Neuron (in vitro differentiated cells): ENCODE measurements around a stretch of chr7.

DNA sequence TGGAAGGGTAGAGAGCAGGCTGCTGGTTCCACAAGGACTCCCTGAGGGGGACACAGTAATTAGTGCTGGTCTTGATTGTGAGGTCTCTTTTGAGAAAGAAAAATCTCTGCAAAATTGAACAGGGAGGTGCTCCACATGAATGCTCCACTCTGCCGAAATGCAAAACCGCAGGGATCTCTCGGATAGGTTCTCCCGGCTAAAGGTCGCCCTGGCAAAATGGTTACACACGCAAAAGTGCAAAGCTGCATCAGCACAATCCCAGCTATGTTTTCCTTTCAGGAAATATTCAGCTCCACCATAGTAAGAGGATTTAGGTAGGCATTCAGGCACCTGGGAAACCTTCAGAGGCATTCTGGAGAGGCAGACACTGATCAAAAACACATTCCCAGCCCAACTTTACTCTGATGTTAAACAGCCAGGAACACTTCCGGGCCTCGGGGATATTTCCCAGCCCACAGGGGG lies 46.3 kb downstream of the TNS3 start:
- PRO-cap, result no peak

- PRO-cap, result no peak
Measured at GRCh38 chr7:47610048-47610564, 28.2 kb upstream of the TNS3 start.

DNA sequence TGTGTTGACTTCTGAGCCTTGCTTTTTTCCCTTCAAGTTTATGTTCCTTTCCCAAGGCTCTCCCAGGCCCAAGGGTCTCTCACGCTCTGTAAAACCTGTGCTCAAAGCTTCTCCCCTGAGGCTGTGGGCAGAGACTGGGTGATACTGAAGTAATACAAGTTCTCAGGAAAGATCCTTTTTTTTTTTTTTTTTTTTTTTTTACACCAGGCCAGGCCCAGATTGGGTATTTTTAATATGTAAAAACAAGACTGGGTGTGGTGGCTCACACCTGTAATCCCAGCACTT lies 88.2 kb upstream of the TNS3 start:
- PRO-cap, result no peak

GRCh38 chr7:47786459-47786848 lies 161.8 kb downstream of the PKD1L1 start:
- PRO-cap, result no peak

GRCh38 chr7:47940316-47941086 lies 7.8 kb downstream of the PKD1L1 start:
- PRO-cap, result no peak

DNA sequence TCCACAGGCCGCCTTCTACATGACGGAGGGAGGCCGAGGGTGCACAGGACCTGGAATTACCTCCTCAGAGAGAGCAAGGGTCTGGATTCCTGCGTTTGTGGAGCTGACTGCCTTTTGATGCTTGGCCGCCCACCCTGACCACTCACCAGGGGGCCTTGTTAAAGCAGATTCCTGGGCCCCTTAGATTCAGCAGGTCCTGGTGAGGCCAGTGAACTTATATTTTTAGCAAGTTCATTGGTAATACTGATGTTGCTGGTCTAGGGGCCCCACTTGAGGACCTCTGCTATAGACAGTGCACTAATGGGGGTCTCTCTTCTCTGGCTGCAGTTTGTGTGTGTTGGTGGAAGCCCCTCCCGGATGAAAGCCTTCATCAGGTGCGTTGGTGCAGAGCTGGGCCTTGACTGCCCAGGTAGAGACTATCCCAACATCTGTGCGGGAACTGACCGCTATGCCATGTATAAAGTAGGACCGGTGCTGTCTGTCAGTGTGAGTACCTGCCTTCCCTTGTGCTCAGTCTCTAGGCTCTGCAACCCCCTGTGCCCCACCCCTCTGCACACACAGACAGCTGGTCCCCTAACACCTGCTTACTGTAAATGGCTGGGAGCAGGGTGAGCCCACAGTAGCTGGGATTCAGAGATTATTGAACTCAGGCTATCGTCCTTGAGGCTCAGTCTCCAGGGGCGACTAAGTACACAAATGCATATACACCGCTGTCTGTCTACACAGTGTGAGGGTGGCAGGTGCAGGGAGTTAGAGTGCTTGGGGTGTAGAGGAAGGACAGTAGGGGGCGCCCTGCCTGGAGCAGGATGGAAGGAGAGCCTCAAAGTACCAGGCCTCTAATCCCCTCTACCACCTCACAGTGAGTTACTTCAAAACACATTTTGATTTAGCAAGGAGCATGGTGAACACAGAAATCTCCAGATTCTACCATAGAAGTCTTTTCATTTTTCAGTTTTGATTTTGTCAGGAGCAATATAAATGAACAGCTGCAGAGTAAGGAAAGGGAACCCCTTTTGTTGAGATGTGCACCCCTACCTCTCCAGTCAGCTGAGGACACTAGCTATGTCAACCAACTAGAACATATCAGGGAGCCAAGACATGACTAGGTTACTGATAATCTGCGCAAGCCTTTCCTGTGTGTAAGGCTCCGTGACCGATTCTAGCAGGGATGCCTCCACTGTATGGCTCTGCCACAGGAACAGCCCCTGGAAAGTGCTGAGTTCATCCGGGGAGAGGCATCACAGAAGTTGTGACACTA lies 12.9 kb downstream of the UPP1 start:
- PRO-cap, result no peak

DNA sequence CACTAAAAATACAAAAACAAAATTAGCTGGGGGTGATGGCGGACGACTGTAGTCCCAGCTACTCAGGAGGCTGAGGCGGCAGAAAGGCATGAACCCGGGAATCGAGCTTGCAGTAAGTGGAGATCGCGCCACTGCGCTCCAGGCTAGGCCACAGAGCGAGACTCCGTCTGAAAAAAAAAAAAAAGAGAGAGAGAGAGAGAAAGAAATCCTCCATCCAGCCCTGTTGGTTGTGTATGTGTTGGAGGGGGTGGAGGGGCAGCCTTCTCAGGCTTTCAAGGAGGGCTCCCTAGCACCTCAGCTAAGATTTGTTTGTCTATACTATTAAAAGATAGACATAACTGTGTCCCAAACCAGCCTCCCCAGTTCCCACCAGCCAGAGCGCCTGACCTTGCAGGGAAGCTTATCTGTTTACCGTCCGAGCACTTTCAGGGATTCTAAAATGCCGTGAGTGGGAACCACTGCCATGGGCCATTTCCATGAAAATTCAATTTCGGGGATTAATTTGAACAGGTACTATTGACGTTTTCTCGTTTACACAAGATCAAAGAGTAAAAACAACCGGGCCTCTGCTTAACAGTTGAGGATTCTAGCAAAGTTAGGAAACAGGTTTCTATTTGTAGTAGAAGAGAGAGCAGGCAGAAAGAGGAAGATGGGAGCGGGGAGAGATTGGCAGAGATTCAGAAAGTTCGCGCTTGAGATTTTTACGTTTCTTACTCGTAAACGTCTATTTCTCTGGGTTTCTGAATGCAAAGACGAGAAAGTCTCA lies 800 bp upstream of the VWC2 start:
- PRO-cap, result no peak

- PRO-cap, result no peak
Measured at GRCh38 chr7:50067939-50068547, 25.0 kb downstream of the ZPBP start.

GRCh38 chr7:50281538-50282390 lies 22.8 kb upstream of the IKZF1 start:
- PRO-cap, result no peak

- PRO-cap, result no peak
Measured at GRCh38 chr7:50305373-50306118, 1.0 kb downstream of the IKZF1 start.

GRCh38 chr7:50331391-50332158 lies 27.1 kb downstream of the IKZF1 start:
- PRO-cap, result no peak

DNA sequence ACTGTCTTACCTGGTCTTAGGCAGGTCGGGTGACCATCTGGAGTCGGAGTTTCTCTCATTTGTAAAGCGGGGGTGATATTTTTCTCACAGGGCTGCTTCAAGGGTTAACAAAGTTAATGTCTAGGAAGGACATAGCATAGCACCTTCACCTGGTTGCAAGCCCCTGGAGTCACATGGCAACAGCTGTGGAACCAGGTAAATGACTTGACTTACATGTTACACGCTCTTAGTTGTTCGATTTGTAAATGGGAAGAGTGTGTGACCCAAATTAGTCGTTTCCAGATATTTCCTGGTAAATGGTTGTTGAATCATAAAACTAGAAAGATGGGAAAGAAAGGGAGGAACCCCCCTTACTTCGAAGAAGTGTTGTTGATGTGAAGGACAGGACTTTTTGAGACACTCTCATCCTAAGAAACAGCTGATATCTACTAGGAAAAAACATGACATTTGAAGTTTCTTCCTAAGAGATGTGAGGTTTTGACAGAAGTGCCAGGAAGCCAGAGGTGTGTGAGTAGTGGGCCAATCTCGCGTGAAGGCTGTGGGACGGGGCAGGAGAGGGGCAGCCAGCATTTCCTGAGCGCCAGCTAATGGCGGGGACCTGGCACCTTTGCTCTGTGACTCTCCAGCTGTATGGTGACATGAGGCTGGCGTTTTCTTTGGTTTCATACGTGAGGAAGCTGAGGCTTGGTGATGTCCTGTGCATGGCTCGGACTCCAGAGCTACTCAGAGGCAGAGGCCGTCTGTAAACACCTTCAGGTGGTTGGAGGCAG lies 53.5 kb downstream of the IKZF1 start:
- PRO-cap, result no peak

DNA sequence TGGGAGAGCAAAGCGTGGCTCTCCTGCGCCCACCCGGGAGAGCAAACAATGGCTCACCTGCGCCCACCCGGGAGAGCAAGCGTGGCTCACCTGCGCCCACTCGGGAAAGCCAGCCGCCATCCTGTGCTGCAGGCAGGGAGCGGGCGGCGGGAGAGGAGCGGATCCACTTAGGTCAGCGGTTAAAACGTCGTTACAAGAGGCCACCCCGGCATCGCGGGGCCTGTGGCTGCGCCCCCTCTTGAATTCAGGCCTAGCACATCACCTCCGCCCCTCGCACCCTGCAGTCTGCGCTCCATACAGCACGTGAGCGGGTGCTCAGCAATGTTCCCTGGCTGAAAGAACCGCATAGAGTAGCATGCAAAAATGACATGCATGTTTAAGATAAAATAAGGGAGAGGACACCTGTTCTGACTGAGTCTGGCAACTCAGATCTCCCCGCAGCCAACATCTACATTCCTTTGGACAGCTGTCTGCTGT lies 549 bp upstream of the FIGNL1 start:
- PRO-cap, result no peak

GRCh38 chr7:50467762-50468550 lies 17.8 kb upstream of the FIGNL1 start:
- PRO-cap, result no peak

GRCh38 chr7:50595133-50595711 lies 30.0 kb upstream of the DDC start:
- PRO-cap, result no peak

- PRO-cap, result no peak
Measured at GRCh38 chr7:50614715-50615100, 49.5 kb upstream of the DDC start.

DNA sequence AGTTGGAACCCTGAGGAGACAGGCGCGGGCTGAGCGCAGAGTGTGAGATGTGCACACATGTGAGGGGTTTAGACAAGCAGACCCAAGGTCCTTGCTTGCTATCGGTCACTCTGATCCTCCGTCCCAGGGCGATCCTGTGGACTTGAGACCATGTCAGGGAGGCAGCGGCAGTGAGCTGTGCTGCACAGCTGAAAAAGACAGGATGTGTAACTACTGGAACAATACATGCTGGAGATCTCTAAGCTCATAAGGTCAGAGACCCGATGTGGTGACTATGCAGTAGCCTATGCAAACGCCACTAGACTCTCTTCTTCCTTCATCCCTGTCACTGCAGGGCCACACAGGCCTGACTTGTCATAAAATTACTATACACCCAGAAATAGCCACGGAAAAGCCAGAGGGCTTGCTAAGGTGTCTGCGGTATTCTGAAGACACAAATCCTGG lies 91.0 kb upstream of the DDC start:
- PRO-cap, result no peak

- PRO-cap, result no peak
Measured at GRCh38 chr7:50695111-50695742, 87.5 kb downstream of the GRB10 start.

GRCh38 chr7:50763778-50764276 lies 18.9 kb downstream of the GRB10 start:
- PRO-cap, result no peak

DNA sequence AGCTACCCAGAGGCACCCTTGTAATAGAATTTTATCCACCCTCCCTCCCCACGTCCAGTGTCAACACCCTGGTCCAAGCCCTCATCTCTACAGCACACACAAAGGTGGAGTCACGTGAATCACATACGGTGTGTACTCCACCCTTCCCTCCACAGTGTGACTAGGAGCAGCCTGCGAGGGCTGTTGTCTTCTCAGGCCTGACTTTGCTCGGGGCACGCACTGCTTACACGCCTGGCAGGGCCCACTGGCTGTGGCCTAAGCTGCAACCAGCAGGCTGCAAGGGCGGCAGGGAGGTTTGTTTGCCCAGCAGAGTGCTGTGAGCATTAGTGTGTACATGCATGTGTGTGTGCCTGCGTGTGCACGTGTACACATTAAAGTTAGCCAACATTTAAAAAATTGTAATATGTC lies 93.7 kb downstream of the COBL start:
- PRO-cap, result no peak